H9 (cell line): ENCODE measurements around the genes CENPW, RSPO3, ARHGAP18 and ENPP3.

GRCh38 chr6:126339612-126340807, at the start of gene CENPW:
Gene CENPW (plus strand): TSS chr6:126340115.
- PRO-cap, result bidirectional peak, plus-strand start at chr6:126340202, minus-strand start at chr6:126339976

- PRO-cap, result no peak
Observed at GRCh38 chr6:127118544-127119541, at the start of gene RSPO3. Gene RSPO3 (plus strand): TSS chr6:127118671.

GRCh38 chr6:127267006-127268085, 682 bp downstream of the RNF146 start:
- PRO-cap, result bidirectional peak, plus-strand start at chr6:127267067, minus-strand start at chr6:127267042; bidirectional peak, plus-strand start at chr6:127267398, minus-strand start at chr6:127267348; bidirectional peak, plus-strand start at chr6:127267615, minus-strand start at chr6:127267564; bidirectional peak, plus-strand start at chr6:127267816, minus-strand start at chr6:127267774; unidirectional peak, minus-strand start at chr6:127267965

DNA sequence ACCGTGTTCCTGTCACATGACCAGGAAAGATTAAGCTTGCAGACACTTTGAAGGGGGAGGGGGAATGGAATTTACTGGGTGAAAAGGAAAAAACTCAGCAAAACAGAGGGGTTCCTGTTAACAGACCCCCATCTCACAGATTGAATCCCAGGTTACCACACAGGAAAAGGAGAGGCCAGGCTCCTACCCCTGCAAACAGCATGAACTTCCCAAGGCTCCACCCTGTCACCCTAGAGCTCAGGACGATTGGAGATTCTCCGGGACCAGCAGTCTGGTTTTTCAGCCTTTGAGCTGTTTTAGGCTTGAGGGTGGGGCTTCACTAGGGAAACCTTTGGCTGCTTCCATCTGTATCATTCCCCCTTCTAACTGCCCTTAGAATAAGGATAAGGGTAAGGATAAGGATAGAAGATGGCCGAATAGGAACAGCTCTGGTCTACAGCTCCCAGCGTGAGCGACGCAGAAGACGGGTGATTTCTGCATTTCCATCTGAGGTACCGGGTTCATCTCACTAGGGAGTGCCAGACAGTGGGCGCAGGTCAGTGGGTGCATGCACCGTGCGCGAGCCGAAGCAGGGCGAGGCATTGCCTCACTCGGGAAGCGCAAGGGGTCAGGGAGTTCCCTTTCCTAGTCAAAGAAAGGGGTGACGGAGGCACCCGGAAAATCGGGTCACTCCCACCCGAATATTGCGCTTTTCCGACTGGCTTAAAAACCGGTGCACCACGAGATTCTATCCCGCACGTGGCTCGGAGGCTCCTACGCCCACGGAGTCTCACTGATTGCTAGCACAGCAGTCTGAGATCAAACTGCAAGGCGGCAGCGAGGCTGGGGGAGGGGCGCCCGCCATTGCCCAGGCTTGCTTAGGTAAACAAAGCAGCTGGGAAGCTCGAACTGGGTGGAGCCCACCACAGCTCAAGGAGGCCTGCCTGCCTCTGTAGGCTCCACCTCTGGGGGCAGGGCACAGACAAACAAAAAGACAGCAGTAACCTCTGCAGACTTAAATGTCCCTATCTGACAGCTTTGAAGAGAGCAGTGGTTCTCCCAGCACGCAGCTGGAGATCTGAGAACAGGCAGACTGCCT, 16.3 kb downstream of the C6orf58 start:
- PRO-cap, result unidirectional peak, plus-strand start at position 194 of the sequence; unidirectional peak, plus-strand start at position 240 of the sequence; bidirectional peak, plus-strand start at position 353 of the sequence, minus-strand start at position 251 of the sequence; unidirectional peak, plus-strand start at position 591 of the sequence; unidirectional peak, minus-strand start at position 778 of the sequence

DNA sequence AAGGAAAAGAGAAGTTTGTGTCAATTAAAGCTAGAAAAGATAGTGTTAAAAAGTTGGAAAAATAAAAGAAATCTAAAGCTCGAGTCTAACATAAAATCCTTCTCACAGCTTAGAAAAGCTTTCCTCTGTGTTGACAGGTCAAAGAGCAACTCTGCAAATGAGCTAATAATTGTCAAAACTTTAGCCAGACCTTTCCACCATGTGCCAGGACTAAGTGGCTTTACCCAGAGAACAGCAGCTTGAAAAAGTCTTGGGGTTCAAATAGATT, 14.8 kb downstream of the PTPRK start:
- PRO-cap, result no peak

DNA sequence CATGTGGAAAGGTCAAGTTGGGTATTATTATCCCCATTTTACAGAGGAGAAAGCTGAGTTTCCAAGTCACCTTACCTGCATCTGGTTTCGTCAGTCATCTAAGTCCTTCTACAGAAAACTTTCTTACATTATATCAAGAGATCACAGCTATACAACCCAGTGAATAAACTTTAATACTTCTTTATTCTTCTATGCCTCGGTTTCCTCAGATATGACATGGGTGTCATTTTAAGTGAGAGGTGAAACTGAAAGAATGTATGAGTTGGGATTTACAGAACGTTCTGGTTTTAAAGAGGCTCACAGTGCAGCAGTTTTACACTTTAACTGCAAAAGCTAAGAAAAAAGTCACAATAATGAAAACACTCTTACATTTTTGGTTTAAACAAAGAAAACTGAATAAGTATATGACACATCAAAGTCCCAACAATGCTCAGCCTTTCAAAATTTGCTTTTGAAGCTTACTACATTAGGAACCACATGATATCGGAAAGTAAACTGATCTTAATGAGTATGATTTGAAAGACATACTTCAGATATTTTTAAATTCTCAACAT, 3.0 kb downstream of the PTPRK start:
- PRO-cap, result no peak

- PRO-cap, result no peak
Observed at GRCh38 chr6:128885421-128885882, 2.5 kb downstream of the LAMA2 start.

GRCh38 chr6:129065433-129065632, 182.4 kb downstream of the LAMA2 start:
- PRO-cap, result no peak

- PRO-cap, result no peak
Observed at GRCh38 chr6:129069064-129069480, 186.1 kb downstream of the LAMA2 start.

GRCh38 chr6:129709515-129710586, at the start of gene ARHGAP18:
Gene ARHGAP18 (minus strand): TSS chr6:129710177.
- PRO-cap, result bidirectional peak, plus-strand start at chr6:129710370, minus-strand start at chr6:129710219

GRCh38 chr6:129748169-129748773, 38.3 kb upstream of the ARHGAP18 start:
- PRO-cap, result no peak

GRCh38 chr6:129775083-129775482, 65.1 kb upstream of the ARHGAP18 start:
- PRO-cap, result no peak

- PRO-cap, result no peak
Observed at GRCh38 chr6:130671447-130672022, 155.7 kb upstream of the SMLR1 start.

- PRO-cap, result no peak
Observed at GRCh38 chr6:130955912-130956637, 107.0 kb downstream of the EPB41L2 start.

DNA sequence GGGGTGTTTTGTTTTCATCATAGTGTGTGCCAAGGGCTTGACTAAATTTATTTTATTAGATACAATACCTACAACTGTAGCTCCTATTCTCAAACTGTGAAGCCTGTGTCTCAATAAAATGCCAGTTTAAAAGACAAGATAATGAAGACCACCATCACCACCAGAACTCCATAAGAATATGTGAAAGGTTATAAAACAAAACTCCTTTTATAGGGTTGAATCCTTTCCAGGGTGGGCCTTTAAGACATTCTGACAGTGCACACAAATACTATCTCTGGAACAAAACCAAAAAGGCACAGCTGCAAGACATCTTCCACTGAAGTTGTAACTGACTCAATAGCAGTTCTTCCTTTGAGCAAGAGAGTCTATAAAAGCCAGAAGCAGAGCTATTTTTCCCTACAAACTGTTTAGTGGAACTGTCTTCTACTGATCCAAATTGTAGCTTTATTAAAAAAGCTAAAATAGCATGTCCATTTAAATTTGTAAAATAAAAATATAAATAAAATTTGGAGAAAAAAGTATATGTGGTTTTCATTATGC, 81.7 kb downstream of the EPB41L2 start:
- PRO-cap, result no peak

GRCh38 chr6:131062072-131062719, 849 bp downstream of the EPB41L2 start:
- PRO-cap, result bidirectional peak, plus-strand start at chr6:131062510, minus-strand start at chr6:131062357

GRCh38 chr6:131510041-131510685, 62.9 kb upstream of the ARG1 start:
- PRO-cap, result unidirectional peak, plus-strand start at chr6:131510390

- PRO-cap, result no peak
Observed at GRCh38 chr6:131636858-131637580, at the start of gene ENPP3. Gene ENPP3 (plus strand): TSS chr6:131637302.

DNA sequence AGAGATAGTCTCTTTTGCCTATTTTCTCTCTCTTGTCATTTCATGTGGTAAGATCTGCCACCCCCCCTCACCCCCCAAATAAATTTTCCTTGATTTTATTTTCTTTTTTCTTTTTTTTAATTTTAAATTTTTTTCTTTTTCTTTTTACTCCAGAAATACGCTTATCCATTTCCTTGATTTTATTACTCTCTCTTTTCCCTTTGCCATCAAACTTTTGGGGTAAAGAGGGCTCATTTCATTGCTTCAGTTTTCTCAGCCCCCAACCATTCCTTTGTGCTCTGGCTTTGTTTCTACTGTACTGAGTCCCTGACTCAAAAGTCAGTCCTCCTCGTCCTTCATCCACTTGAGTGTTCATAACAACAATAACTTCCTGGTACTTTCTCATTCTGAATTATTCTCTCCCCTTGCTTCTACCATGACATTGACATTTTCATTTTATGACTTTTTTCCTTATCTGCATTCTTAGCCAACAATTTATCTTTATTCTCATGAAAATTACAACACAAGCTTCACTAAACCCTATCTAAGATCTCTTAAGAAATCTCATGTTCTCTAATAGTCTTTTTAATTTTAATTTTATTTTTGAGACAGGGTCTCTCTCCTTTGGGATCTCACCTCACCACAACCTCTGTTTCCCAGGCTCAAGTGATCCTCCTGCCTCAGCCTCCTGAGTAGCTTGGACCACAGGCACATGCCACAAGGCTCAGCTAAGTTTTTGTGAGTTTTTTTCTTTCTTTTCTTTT, 929 bp downstream of the ENPP3 start:
- PRO-cap, result no peak

DNA sequence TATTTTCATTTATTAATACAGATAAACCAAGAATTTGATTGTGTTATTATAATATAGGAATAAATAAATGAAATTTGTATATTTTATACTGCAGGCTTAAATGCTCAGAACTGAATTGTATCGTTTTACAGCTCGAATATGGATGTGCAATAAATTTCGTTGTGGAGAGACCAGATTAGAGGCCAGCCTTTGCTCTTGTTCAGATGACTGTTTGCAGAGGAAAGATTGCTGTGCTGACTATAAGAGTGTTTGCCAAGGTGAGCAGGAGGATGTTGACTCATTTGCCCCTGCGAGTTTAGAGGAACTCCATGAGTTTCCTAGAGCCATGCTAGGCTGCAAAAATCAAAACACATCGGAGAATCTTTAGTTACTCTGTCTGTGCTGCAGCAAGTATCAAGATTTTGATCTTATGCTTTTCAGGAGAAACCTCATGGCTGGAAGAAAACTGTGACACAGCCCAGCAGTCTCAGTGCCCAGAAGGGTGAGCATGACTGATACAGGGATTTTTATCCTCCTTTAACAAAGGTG, 15.4 kb downstream of the ENPP3 start:
- PRO-cap, result no peak